Vein endothelial cell (primary cell): ENCODE results near the gene CDC42EP1.

- CAGE, long polyA plus RNA, result no peak
Observed at GRCh38 chr22:37311914-37312216, 29.6 kb downstream of the CYTH4 start.

GRCh38 chr22:37559780-37560600, at the start of gene CDC42EP1:
Gene CDC42EP1, plus strand, starts transcription at chr22:37560480.
- CAGE, long polyA plus RNA, result no peak

DNA sequence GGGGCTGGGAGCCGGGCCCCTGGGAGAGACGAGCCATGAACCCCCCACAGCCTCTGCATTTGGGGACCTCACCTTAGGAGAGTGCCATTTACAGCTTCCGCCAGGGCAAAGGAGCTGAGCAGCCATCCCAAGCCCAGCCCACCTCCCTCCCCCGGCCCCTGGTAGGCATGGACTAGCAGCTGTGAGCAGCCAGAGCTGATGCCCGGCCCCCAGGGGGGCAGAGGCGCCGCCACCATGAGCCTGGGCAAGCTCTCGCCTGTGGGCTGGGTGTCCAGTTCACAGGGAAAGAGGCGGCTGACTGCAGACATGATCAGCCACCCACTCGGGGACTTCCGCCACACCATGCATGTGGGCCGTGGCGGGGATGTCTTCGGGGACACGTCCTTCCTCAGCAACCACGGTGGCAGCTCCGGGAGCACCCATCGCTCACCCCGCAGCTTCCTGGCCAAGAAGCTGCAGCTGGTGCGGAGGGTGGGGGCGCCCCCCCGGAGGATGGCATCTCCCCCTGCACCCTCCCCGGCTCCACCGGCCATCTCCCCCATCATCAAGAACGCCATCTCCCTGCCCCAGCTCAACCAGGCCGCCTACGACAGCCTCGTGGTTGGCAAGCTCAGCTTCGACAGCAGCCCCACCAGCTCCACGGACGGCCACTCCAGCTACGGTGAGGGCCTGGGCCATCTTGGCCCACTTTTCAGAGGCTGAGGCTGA, 6.0 kb downstream of the CDC42EP1 start:
- CAGE, long polyA plus RNA, result no peak

DNA sequence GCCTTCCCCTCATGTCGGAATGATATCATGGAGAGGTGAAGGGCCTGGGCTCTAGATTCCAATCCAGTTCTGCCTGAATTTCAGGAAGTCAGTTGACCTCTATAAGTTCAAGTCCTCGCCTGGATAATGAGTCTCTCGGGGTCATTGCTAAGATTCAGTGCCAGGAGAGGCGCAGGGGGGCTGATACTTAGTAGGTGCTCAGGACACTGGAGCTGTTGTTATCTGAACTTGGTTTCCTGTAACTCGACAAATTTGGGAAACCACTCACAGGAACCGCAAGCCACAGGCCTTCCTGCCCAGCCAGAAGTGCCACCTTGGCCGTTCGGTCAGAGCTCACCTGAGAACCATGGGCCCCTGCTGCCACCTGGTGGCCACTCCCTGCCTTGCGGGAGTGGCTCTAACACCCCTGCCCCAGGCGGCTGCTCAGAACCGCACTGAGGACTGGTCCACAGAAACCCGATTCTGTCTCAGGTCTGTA, 6.9 kb downstream of the CDC42EP1 start:
- CAGE, long polyA plus RNA, result no peak

GRCh38 chr22:37569821-37570075, 9.5 kb downstream of the CDC42EP1 start:
- CAGE, long polyA plus RNA, result no peak

DNA sequence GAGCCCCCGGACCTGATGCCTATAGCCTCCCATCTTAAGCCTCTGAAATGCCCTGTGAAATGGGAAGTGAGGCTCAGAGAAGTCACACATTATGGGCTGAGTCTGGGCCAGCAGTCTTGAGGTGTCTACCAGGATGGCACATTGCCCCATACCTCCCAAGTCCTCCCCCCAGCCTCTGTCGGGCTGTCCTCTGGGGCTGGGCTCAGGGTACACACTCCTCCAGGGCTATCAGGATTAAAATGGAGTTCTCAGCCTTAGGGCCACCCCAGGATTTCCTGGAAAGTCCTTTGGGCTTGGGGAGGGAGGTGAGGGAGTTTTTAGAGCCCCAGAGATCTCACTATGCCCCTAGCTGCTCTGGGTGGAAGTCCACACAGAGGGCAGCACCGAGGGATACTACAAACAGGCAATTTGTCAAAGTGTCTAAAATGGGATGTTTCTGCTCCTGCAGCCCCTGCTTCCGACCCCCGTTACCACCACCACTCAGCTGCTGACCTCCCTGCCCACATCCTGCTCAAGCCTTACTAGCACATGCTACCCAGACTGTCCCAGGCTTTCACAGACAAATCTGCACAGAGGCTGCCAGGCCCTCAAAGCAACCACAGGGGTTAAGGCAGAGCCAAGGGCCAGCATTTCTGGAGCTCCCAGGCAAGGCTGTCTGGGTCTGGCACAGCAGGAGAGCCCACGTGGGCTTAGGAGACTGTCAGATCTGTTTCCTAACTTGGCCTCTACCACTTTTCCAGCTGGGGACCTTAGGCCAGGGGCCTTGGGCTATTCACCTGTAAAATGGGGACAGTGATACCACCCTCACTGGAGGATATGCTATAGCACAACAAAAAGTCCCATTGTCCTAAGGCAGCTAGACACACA, 2.9 kb upstream of the SH3BP1 start:
- CAGE, long polyA plus RNA, result no peak

GRCh38 chr22:37643114-37643968, 3.9 kb downstream of the SH3BP1 start:
- CAGE, long polyA plus RNA, result no peak

GRCh38 chr22:37655609-37656210, 2.8 kb upstream of the PDXP start:
- CAGE, long polyA plus RNA, result no peak

GRCh38 chr22:37675744-37676509, 491 bp downstream of the LGALS1 start:
- CAGE, long polyA plus RNA, result no peak

DNA sequence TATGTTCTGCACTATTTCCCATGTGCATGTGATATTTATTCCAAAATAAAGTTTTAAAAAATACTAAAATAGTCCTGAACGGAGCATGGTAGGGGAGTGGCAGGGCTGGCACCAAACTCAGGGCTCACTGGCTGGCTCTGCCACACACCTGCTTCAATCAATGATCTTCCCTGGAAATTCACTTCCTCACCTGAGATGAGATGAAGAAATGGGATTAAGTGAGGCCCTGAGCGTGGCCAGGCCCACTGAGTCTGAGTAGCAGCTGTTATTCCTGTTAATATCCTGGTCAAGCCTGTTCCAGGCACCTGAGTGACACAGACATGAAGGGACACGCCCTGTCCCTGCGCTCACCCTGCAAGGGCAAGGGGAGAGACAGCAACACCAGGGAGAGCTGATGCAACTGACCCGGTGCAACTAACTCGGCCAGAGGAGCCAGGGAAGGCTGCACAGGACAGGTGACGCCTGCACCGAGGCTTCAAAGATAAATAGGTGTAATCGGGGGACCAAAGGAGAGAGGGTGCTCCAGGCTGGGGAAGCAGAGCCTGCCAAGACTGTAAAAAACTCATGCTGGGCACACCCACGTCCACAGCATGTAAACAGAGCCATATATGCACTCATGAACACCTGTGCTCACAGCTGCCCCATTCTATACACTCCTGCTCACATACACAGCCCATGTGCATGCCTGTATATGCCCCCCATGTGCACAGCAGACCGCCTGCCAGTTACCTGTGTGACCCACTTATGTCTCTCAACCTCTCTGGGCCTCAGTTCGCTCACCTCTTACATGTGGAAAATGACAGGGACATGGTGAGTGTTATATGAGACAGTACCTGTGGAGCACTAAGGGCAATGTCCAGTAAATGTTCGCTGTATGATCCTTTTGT, 20.1 kb upstream of the H1-0 start:
- CAGE, long polyA plus RNA, result no peak

- CAGE, long polyA plus RNA, result no peak
Observed at GRCh38 chr22:37874223-37874613, 25.0 kb downstream of the EIF3L start.

GRCh38 chr22:37877454-37878157, 28.4 kb downstream of the EIF3L start:
- CAGE, long polyA plus RNA, result no peak

DNA sequence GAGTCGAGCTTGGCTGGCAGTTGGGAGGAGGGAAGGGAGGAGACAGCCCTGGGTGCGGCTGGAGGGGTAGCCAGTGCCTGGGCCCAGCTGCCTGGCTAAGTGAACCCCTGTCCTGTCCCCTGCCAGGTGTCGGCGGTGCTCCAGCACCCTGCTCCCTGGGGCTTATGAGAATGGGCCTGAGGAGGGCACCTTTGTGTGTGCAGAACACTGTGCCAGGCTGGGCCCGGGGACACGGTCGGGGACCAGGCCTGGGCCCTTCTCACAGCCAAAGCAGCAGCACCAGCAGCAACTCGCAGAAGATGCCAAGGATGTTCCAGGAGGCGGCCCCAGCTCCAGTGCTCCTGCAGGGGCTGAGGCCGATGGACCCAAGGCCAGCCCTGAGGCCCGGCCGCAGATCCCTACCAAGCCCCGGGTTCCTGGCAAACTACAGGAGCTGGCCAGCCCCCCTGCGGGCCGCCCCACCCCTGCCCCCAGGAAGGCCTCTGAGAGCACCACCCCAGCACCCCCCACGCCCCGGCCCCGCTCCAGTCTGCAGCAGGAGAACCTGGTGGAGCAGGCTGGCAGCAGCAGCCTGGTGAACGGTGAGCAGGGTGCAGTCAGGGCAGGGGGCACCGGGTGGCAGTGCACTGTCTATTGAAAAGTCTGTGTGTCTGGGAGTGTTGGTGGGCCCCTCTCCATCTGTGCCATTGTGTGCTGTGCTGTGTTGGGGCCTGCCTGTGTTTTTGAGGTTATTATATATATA, 15.9 kb downstream of the MICALL1 start:
- CAGE, long polyA plus RNA, result no peak

DNA sequence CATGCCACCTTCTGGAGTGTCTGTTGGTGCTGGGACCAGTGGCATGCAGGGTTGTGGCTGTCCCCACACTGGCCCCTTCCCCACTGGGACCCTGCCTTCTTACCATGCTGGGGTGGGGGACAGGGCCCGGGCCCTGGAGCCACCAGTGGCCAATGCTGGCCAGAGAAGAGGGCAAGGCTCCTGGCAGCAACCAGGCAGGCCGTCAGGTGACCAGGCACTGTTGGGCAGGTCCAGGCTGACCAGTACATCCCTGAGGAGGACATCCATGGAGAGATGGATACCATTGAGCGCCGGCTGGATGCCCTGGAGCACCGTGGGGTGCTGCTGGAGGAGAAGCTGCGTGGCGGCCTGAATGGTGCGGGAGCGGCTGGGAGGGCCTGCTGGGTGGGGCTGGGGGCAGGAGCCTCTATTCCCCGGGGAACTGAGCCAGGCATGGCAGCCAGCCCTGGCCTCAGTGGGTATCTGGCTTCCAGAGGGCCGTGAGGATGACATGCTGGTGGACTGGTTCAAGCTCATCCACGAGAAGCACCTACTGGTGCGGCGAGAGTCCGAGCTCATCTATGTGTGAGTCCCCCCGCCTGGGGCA, 21.0 kb downstream of the C22orf23 start:
- CAGE, long polyA plus RNA, result no peak

GRCh38 chr22:37981523-37981945, 2.8 kb downstream of the SOX10 start:
- CAGE, long polyA plus RNA, result no peak

GRCh38 chr22:38084354-38084887, 437 bp upstream of the SLC16A8 start:
- CAGE, long polyA plus RNA, result no peak

GRCh38 chr22:38088533-38089320, 4.7 kb upstream of the SLC16A8 start:
- CAGE, long polyA plus RNA, result no peak

- CAGE, long polyA plus RNA, result no peak
Observed at GRCh38 chr22:38172849-38173327, 8.7 kb downstream of the PLA2G6 start.

GRCh38 chr22:38191833-38192290, 9.9 kb upstream of the MAFF start:
- CAGE, long polyA plus RNA, result no peak

DNA sequence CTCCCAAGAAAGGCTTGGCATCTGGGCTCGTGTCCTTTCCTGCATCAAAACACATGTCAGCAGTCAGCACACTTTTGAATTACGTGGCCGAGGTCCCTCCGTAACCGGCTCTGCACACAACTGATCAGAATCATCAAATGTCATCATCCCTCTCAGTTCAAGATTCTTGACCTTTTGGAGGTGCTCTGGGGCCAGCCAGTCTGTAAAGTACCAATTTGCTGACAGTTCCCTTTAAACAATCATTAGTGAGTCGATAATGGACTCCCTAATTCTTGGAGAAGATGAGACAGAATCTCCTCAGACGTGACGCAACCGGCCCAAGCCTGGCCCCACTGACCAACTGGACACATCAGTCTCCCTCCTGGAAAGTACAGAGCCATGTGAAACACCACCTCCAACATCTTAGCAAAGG, 33.6 kb downstream of the MAFF start:
- CAGE, long polyA plus RNA, result no peak